ENCODE measurements around the gene REL.

DNA sequence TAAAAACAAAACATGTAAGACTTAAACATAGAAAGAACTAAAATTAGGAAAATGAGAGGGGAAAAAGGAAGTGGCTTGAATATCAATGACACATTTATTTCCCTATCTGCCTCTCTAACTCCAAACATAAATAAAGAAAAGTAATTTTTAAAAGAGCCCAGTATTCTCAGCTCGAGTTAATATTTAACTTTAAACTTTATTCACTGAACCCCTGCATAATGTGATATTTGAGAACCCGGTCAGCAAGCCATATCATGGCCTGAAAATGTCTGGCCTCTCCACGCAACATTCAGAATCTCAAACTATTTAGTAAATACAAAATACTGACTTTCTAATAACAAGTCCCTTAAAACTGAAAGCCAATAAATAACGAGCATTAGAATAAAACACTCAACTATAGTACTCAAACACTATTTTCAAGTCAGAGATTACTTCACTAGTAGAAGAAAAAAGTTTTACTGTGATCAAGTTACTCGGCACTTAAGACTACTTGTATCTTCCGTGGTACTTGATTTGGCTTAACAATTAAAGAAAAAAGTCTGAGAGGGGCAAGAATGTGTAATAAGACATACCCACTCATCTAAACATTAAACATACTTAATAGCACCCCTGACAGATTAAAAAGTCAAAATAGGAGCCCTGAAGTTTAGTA lies 38.4 kb downstream of the RTN4 start:
- RAMPAGE, long total RNA: no peak
- RRBS: no CpG with 5 or more reads among the region's 6 CpGs

- RAMPAGE, long total RNA: no peak
- RRBS: no CpG with 5 or more reads among the region's 12 CpGs
Observed at GRCh38 chr2:55112304-55113093, 62.2 kb upstream of the RTN4 start.

DNA sequence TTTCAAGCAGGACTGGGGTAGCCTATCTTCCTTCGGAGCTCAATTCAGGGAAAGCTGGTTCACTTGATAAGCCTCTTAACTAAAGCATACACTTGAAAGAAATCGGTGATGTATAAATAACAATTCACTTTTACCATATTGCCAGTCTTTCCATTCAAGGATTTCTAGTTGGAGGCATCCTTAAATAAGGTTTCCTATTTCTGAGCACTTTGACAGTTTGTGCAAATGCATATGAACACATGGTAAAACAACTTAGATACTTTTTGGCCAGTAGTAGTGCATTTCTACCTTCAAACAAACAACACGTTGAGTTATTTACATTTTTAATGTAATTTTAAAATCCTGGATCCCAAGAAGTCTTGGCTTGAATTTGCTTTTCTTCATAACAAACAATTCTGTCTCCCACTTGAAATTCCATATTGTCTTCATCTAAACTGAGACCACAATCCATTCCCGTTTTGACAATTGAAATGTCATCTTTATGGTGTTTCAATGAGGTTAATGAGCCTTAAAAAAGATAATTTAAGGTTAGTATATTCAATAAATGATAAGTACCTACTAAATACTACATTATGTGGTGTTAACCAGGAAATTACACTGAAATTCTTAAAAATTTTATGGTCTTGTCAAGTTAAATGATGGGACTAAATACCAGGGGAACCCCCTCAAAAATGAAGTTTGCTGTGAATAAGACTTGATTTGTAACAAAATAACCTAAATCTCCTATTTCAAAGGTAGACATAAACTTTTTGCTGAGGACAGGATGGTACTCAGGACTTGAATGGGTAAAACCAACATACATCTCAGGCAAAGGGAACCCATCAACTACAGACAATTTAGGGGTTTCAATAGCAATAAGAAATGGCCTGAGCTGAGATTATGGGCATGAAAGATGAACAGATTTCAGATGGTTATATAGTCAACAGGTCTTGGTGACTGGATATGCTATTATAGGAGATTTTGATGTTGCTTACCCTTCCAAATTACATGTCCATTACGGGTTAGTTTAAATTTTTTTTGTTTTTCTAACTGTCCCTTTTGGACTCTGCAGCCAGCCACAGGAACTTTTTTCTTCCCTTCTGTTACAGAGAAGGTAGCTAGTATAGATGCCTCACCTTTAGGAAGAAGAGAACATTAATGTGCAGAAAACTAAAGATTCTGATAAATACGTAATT lies 4.2 kb downstream of the RPS27A start:
- RAMPAGE, long total RNA: no peak
- RRBS: no CpG with 5 or more reads among the region's 6 CpGs

GRCh38 chr2:58215491-58215773 lies 25.7 kb downstream of the FANCL start:
- RAMPAGE, long total RNA: no peak
- RRBS: no CpG with 5 or more reads among the region's 1 CpG

- RAMPAGE, long total RNA: no peak
- RRBS: no CpG with 5 or more reads among the region's 8 CpGs
Observed at GRCh38 chr2:58448006-58448474, 206.9 kb upstream of the FANCL start.

- RAMPAGE, long total RNA: no peak
- RRBS: no CpG with 5 or more reads among the region's 8 CpGs
Observed at GRCh38 chr2:59321885-59322343, 1080.8 kb upstream of the FANCL start.

GRCh38 chr2:59914758-59915256 lies 638.6 kb downstream of the BCL11A start:
- RAMPAGE, long total RNA: no peak
- RRBS: no CpG with 5 or more reads among the region's 5 CpGs

- RAMPAGE, long total RNA: no peak
- RRBS: no CpG with 5 or more reads among the region's 13 CpGs
Observed at GRCh38 chr2:60213788-60214421, 339.5 kb downstream of the BCL11A start.

GRCh38 chr2:60301023-60301477 lies 252.4 kb downstream of the BCL11A start:
- RAMPAGE, long total RNA: no peak
- RRBS: no CpG with 5 or more reads among the region's 3 CpGs

- RAMPAGE, long total RNA: no peak
- RRBS: no CpG with 5 or more reads among the region's 5 CpGs
Observed at GRCh38 chr2:60316275-60316757, 237.1 kb downstream of the BCL11A start.

- RAMPAGE, long total RNA: no peak
- RRBS: no CpG with 5 or more reads among the region's 8 CpGs
Observed at GRCh38 chr2:60508253-60508883, 45.1 kb downstream of the BCL11A start.

DNA sequence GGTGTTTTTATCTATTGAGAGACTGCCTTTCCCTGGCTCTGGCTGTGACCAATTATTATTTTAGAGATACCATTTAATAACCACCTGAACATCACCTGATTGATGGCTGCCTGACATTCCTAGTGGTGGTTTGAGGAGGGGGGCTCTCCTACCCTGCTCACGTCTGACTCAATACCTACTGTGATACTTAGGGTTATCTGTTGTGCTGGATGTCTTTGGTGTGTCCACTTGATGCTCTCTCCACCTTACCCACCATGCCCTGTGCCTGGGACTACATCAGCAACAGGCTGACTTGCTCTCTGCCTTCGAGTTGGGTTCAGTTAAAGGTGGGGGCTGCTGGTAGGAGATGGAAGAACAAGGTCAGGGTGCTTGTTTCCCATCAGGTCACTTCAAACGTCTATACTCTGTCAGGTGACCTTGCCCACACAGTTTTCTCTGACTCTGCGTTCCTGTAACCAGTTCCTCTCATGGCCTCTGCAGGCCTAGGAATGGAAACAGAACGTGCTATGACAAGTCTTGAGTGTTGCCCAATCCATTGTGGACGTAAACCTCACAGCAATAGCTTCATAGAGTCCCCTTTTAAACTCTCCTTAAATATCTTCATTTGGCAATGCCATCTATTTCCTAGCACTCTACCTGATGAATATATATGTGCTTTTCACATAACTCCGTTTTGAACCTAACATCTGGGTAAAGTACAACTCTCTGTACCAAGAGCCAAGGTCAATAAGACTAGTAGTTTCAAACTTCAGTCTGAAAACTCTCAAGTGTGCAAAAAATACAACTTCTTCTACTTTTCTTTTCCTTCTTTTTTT lies 38.4 kb upstream of the PAPOLG start:
- RAMPAGE, long total RNA: no peak
- RRBS: no CpG with 5 or more reads among the region's 7 CpGs

DNA sequence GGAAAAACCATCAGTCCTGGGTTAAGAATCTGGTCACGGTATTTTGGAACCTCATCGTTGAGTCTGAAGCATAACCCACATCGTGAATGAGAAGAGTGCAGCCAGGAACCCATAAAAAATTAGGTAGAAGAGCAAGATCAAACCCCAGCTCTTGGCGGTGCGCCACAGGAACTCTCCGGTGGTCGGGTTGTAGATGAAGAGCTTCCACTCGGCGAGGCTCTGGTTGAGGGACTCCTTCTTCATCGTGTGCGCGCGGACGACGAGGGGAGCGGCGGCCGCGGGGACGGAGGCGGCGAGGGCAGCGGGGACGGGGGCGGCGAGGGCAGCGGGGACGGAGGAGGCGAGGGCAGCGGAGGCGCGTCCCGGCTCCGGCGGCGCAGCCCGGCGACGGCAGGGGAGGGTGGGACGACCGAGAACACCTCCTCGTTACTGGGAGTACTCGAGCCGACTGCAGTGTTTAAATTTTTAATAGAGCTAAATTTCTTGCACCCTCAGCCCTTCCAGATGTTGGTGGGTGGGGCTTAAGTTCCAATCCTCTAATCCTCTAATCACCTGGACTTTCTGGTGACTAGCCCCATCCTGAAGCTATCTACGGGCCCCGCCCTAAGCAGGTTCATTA lies 20.5 kb upstream of the PAPOLG start:
- RAMPAGE, long total RNA: no peak
- RRBS: no CpG with 5 or more reads among the region's 46 CpGs

DNA sequence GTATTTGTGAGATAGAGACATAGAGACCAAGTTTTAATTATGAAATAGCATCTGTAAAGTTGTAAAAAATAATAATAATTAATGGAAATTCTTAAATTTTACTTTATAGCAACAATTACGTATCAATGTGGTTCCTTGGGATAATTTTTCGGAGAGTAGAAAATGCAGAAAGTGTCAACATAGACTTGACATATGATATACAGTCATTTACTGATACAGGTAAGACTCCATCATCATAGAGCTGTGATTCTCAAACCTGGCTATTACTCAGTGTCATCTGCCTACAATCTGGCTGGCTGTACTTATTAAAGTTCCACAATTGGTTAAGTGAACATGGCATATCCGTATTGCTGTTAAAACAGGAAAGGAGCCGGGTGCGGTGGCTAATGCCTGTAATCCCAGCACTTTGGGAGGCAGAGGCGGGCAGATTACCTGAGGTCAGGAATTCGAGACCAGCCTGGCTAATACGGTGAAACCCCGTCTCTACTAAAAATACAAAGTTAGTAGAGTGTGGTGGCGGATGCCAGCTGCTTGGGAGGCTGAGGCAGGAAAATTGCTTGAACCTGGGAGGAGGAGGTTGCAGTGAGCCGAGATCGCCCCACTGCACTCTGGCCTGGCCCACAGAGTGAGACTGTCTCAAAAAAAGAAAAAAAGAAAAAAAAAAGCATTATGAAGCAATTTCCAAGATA lies 31.5 kb downstream of the PAPOLG start:
- RAMPAGE, long total RNA: no peak
- RRBS: no CpG with 5 or more reads among the region's 12 CpGs

GRCh38 chr2:60880971-60881885 lies at the start of gene REL:
Gene REL (plus strand): TSS chr2:60881574.
- RAMPAGE, long total RNA: no peak
- RRBS: 1% methylated on average over 45 of the region's 97 CpGs

DNA sequence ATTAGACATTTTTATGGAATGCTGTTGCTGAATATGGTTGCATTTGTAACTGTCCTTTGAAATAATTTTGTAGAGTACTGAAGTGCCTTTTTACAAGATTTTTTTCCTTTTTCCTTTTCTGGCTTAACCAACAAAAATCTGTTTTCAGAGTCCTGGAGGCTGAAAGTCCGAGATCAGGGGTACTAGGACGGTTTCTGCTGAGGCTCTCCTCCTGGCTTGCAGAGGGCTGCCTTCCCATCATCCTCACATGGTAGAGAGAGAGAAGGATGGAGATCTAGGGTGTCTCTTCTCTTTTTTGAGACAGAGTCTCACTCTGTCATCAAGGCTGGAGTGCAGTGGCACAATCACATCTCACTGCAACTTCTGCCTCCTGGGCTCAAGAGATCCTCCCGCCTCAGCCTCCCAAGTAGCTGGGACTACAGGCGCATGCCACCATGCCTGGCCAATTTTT lies 50.4 kb downstream of the REL start:
- RAMPAGE, long total RNA: no peak
- RRBS: no CpG with 5 or more reads among the region's 4 CpGs

DNA sequence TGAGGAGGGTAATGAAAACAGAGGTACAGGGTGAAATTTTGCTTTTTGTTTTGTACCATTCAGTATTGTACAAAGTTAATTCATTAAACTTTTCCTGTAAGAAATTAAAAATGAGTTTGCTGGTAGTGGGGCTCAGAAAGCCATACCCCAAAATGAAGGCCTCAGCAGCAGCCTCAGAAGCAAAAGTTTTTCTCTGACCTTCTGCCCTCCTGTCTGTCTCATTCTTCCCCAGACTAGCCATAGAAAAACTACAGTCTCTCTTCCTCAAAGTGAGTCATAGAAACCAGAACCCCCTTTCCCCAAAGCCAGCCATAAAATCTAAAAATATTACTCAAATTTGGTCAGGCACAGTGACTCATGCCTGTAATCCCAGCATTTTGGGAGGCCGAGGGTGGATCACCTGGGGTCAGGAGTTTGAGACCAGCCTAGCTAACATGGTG lies 5.3 kb upstream of the PEX13 start:
- RAMPAGE, long total RNA: no peak
- RRBS: no CpG with 5 or more reads among the region's 1 CpG

DNA sequence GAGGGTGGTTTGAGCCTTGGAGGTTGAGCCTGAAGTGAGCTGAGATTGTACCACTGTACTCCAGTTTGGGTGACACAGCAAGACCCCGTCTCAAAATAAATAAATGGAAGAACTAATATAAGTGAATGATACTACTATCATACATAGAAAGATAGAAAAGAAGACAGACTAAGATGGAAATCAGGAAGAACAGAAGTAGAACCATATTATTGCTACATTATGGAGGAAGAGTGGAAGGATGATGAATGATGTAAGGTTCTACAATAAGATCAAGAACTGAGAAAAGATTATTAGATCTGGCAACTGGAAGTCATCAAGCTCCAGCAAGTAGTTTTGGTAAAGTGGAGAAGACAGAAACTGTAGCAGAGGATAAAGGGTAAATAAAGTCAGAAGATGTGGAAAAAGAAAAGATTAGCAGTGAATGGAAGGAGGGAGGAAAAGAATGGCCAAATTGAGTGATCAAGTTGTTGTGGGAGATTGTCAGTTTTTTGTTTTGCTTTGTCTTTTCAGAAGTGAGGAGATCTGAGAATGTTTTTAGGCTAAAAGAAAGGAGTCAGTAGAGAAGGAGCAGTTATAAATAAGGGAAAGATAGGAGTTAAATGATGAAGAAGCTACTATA lies 23.3 kb upstream of the PUS10 start:
- RAMPAGE, long total RNA: no peak
- RRBS: no CpG with 5 or more reads among the region's 1 CpG

- RAMPAGE, long total RNA: no peak
- RRBS: no CpG with 5 or more reads among the region's 9 CpGs
Observed at GRCh38 chr2:61181094-61181863, 19.3 kb downstream of the C2orf74 start.

GRCh38 chr2:61256982-61257490 lies 95.0 kb downstream of the C2orf74 start:
- RAMPAGE, long total RNA: no peak
- RRBS: no CpG with 5 or more reads among the region's 4 CpGs

Measured in hepatocyte (in vitro differentiated cells and primary cell).